Foreskin fibroblast (primary cell): ENCODE measurements around a stretch of chrX.

GRCh38 chrX:17859195-17860040, 1.7 kb downstream of the RAI2 start:
- RRBS = 0% methylated on average over 3 of the region's 27 CpGs

DNA sequence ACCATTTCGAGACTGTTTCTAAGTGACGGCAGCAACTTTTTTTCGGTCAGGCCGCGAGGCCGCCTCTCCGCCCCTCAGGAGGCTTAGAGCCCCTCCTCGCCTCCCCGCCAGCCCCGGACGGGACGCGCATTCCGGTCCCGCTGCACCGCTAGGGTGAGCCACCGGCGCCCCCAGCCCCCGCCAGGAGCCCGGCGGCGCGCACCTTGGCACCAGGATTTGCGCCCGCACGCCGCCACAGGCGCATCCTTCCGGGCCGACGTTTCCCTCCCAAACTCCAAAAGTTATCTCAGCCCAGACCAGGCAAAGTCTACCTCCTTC, 648 bp downstream of the SCML2 start:
- RRBS = 1% methylated on average over 12 of the region's 31 CpGs

DNA sequence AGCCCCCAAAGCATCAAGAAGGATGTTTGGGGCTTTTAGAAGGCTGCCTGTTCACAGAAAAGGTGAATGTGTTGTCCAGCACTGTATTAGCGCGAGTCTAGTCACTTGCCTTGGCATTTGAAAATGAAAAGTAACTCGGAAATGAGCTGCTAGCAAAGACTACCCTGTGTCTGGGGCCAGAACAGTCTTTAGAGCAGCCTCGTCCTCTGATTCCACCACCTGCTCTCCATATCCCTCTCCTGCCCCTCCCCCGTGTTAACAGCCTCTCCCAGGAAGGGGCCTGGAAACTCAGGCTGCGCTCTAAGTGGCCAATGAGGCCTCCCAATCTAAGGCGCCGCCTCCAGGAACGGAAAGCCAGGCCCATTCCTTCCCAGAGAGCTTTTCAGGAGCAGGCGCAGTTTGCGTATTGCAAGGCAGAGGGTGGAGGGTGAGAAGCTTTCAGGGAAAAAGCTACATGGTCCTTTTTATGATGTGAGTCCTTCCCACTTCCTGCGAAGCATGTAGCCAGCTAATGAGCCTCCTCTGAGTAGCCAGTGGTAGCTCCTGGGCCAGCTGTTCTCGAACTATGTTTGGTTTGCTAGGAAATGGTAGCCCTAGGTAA, 31.2 kb downstream of the RS1 start:
- RRBS = no CpG with 5 or more reads among the region's 13 CpGs

DNA sequence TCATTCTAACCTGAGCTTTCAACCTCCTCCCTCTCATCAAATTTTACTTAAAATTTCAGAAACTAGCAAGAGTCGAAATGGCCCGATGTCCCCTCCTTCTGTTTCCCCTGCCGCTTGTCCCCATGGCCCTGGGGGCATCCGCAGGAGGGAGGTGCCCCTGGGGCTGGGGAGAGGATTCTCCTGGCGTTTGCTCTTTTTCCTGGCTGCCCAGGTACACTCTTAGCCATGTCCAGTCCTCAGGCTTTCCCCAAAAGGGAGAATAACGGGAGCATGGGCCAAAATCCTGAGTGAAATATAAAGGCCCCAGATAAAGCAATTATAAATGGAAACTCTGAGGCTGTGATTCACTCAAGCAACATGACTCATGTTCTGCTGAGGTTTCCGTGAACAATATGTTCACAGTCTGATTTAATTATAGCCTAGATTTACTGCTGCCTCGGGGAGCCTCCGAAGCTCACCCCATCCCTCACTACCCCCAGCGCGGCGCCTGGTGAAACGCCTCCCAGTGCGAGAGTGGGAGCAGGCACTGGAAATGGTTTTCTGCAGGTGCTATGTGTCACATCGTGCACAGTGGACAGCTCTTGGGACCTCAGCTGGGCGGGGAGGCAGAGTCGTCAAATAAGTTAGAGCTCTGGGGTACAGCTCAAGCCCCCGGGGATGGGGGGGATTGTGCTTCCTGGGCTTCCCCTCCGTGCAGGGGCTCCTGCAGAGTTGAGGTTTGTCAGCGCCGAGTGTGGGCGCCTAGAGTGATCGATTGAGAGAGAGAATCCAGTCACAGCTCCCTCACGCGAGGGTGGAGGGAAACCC, 110.8 kb downstream of the PHKA2 start:
- RRBS = no CpG with 5 or more reads among the region's 25 CpGs

DNA sequence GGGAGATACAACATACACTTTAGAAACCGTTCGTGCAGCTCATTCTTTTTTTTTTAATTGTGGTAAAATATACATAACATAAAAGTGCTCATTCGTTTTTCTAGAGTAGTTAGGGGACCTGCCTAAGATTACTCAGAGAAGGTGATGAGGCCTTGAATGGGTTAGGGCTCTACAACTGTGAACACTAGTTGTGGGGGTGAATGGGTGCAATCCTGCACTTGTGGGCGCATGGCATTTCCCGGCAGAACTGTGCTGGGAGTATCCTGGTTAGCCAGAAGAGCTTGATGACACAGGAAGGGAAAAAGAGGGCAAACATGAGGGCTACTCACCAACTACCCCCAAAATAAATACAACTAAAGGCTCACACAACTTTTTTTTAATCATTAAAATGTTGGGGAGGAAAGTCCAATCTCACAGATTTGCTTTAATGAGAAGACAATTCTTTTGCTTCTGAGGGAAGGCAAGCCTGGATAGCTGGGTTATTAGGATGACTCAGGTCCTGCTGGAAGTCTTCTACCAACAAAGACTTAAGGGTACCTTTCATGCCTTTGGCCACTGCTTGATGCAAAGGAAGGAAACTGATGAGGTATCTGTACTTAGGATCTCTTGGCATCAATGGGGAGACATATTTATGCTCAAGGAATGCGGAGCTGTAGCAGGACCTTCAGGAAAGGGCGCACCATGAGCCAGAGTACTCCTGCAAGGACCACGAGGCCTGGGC, 2.7 kb downstream of the PHKA2 start:
- RRBS = no CpG with 5 or more reads among the region's 8 CpGs

- RRBS = no CpG with 5 or more reads among the region's 3 CpGs
Observed at GRCh38 chrX:19487851-19488247, 27.5 kb downstream of the MAP3K15 start.

GRCh38 chrX:19678757-19679435, 163.6 kb upstream of the MAP3K15 start:
- RRBS = no CpG with 5 or more reads among the region's 7 CpGs

DNA sequence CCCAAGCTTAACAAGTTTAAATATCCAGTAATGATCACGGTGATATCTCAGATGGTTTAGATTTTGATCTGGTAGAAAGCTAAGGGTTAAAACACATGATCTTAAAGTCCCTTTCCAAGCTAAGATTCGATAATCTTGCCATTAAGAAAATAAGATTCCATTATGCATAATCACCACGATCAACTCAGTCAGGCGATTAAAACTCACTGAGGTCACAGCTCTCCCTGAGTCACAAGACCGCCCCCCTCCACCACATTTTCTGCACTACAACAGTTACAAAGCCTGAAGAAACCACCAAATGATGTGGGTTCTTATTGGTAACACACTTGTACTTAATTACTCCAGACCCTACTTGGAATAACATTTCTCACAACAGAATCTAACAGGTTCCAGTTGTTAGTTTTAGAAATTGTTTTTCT, 62.8 kb downstream of the SH3KBP1 start:
- RRBS = no CpG with 5 or more reads among the region's 5 CpGs

- RRBS = no CpG with 5 or more reads among the region's 13 CpGs
Observed at GRCh38 chrX:19874908-19875495, 12.4 kb downstream of the SH3KBP1 start.

DNA sequence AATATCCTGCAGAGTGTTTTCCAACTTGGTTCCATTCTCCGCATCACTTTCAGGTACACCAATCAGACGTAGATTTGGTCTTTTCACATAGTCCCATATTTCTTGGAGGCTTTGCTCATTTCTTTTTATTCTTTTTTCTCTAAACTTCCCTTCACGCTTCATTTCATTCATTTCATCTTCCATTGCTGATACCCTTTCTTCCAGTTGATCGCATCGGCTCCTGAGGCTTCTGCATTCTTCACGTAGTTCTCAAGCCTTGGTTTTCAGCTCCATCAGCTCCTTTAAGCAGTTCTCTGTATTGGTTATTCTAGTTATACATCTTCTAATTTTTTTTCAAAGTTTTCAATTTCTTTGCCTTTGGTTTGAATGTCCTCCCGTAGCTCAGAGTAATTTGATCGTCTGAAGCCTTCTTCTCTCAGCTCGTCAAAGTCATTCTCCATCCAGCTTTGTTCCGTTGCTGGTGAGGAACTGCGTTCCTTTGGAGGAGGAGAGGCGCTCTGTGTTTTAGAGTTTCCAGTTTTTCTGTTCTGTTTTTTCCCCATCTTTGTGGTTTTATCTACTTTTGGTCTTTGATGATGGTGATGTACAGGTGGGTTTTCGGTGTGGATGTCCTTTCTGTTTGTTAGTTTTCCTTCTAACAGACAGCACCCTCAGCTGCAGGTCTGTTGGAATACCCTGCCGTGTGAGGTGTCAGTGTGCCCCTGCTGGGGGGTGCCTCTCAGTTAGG, 45.8 kb downstream of the BCLAF3 start:
- RRBS = no CpG with 5 or more reads among the region's 14 CpGs

- RRBS = 3% methylated on average over 6 of the region's 47 CpGs
Observed at GRCh38 chrX:21374832-21375414, 705 bp downstream of the CNKSR2 start.

DNA sequence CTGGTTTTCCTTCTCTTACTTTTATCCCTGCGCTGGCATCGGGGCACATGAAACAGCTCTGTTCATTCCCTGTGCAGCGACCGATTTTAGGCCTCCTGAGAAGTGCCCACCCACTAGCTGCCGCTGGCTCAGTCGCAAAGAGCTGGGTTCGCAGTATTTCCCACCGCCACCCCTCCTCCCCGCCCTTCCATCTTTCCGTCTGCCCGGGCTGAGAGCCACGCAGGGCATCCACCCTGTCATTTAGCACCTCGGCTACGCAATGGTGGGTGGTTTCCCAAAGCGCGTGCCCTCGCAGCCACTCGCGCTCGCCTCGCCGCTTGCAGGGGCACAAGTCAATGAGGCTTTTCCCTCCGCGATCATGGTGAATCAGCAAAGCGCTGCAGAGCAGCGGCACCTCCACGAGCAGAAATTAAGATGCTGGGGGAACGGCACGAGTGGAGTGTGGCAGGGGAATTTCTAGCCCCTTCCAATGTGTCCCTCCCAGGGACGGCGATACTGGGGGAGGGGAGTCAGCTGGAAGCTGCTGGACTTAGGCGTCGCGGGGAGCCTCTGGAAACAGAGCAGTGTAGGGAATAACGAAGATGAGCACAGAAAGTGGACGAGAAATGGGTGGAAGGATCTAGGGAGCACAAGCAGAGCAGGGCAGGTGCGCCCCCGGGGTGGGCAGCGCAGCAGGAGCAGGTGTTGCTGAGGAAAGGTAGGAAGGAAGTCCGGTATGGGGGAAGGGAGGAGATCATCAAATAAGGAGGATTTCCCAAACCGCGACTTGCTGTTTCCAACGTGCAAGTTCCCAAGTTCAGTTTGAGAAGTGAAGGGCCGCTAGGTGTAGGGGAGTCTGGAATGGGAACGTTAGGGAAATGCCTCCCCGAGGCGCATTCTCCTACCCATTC, 2.4 kb upstream of the PTCHD1 start:
- RRBS = 2% methylated on average over 3 of the region's 47 CpGs

DNA sequence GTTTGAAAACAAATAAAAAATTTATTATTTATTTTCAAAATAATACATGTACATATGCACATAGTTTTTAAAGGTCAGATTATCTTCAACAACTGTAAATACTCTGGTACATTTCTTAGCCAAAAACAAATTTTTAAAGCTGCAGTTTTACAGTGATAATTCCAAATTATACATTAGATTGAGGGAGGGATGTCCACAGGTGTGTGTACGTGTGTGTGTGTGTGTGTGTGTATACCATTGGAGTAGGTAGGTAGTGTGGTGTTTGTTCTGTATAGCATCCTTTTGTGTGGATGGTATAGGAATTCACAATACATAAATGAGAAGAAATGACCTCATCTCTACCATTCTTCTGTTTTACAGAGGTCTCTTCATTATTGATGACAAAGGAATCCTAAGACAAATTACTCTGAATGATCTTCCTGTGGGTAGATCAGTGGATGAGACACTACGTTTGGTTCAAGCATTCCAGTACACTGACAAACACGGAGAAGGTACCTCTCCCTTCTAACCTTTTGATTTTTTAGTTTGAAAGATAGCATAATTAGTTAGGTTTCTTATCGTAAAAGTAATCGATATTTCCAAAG, 14.8 kb downstream of the PRDX4 start:
- RRBS = no CpG with 5 or more reads among the region's 5 CpGs

DNA sequence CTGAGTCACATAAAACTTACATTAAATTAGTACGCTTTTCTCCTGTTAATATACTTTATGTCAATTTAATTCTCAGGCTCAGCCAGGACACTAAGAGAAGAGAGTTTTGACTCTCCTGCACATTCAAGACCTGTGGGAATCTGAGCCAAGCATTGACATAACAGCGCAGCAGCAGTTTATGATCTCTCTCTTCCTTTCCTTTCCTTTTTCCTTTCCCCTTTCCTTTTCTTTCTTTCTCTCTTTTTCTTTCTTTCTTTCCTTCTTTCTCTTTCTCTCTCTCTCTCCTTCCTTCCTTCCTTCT, 21.5 kb downstream of the SAT1 start:
- RRBS = no CpG with 5 or more reads among the region's 2 CpGs

GRCh38 chrX:23845568-23845890, 62.2 kb downstream of the APOO start:
- RRBS = no CpG with 5 or more reads among the region's 1 CpG

GRCh38 chrX:23879592-23879988, 28.1 kb downstream of the APOO start:
- RRBS = no CpG with 5 or more reads among the region's 1 CpG

- RRBS = no CpG with 5 or more reads among the region's 7 CpGs
Observed at GRCh38 chrX:23908588-23909016, 796 bp downstream of the CXorf58 start.

DNA sequence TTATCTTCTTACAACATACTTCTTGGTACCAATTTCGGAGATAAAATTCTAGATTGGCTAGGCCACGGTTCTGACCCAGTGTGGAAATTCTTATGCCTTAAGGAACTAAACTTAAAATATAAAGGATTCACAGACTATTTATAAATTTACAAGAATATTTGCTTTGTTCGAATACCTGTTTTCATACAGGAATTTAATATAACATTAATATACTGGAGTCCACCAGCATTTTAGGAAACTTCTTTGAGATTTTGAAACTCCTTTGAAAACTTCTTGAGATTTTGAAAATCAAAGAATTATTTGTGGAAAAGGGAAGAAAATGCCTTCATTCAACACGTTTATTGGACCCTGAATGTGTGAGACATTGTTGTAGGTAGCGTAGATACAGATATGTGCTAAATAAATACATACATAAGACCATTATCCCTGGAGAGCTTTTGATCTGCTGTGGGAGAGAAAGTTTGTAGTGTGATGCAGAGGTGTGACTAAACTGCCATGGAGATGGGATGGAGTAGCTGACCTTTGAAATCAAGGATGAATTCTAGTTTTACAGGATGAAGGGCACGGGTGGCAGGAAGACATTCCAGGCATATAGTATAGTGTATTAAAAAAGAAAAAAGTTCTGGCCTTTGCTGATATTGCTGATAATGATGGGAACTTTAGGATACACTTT, 31.5 kb downstream of the ZFX start:
- RRBS = no CpG with 5 or more reads among the region's 6 CpGs

- RRBS = no CpG with 5 or more reads among the region's 8 CpGs
Observed at GRCh38 chrX:24427042-24428046, 37.7 kb upstream of the PDK3 start.

DNA sequence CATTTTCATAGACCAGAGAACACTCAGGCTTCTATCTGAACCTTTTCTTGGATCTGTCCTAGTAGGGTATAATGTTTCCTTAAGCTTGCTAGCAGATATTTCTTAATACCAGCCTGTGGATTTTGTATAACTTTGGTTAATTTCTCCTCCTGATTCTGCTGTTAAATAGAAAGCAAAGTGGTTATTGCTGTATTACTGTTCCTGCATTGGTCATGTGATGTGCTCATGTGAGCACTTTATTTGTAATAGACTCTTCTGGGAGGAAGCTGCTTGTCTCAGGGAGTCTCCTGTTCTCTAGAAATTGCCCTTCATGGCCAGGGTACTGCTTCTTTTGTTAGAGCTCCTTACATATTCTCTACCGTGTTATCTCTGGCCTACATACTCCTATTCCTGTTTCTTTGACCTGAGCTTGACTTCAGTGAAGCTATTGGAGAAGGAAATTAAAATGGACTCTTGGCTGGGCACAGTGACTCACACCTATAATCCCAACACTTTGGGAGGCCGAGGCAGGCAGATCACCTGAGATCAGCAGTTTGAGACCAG, 14.0 kb downstream of the PDK3 start:
- RRBS = no CpG with 5 or more reads among the region's 2 CpGs